Gastroesophageal sphincter (tissue), 4 donors: ENCODE data around the gene SLC25A30.

- PRO-cap: no peak
- RAMPAGE, long total RNA, 4 experiments: no peak in any of the 4 experiments
These were observed 56.0 kb downstream of the SMIM2 start for GRCh38 chr13:44104969-44105473.

- PRO-cap: no peak
- RAMPAGE, long total RNA, 4 experiments: no peak in any of the 4 experiments
These were observed 53.4 kb downstream of the SMIM2 start for GRCh38 chr13:44107568-44108205.

- PRO-cap: no peak
- RAMPAGE, long total RNA, 4 experiments: start-site peak on the minus strand in 1 of 4 experiments, at chr13:44158085-44158091 at its widest, 8 reads per replicate
These were observed 2.9 kb downstream of the SMIM2 start for GRCh38 chr13:44157973-44158837.

GRCh38 chr13:44231799-44232604, 70.9 kb upstream of the SMIM2 start:
- PRO-cap: no peak
- RAMPAGE, long total RNA, 4 experiments: no peak in any of the 4 experiments

- PRO-cap: no peak
- RAMPAGE, long total RNA, 4 experiments: no peak in any of the 4 experiments
These were observed 62.7 kb upstream of the SERP2 start for GRCh38 chr13:44310773-44311482.

DNA sequence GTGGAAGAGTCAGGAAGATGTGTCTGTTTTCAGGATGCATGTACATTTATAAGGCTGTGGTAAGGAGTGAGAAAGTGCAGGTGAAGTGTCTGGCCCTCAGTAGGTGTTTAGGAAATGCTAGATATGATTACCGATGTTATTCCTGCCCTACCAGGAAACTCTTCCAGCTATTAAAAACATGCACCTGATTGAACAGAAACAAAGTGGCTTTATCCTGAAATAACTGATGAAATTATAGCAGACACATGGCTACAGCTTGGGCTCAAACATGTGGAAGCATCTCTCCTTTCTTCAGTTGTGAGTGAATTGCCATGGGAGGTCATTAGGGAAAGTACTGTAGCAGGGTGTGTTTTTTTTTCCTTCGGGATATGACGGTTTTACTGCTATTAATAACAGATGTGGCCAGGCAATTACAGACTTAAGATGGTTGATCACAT, 5.8 kb upstream of the SERP2 start:
- PRO-cap: no peak
- RAMPAGE, long total RNA, 4 experiments: no peak in any of the 4 experiments

DNA sequence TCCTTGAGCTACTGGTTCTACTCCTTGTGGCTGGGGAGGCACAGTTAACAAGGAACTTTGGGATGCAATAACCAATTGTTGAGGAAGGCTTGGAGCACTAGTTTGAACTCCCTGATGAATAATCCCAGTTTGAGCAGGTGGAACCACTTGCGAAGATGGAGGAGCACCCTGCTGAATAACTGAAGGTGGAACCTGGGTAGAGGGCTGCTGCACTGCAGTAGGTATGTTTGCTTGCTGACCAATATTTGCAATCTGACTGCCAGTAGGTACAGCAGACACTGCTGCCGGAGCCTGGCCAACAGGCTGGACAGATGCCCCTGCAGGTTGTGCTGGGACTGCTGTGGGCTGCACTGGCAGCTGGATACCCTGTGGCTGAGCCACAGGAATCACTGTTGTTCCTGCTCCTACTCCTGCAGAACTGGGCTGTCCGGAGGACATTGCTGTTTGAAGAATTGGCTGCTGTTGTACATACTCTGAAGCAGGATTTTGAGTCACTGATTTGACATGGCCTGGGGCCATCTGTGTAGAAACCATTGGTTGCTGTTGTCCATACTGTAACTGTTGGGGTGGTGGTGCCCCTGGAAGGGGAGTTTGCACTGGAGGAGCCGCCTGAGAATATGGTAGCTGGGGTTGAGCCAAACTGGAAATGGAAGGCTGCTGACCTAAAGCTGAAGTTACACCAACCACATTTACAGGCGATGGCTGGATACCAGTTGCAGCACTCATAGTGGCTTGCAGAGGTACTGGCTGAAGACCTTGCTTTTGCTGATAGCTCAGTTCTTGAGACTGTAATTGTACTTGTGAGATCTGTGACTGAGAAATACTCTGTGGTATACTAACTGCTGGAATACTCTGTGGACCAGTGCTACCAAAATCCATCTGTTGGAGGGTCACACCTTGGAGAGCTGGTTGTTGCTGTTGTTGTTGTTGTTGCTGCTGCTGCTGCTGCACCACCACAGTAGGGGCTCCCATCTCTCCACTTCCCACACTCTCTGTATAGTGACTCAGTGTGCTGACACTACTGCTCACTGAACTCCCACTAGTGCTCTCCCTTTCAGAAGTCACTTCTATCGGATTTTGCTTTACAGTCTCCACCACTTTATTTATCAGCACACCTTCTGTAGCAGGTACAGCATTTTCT, 2.1 kb downstream of the TSC22D1 start:
- PRO-cap: no peak
- RAMPAGE, long total RNA, 4 experiments: no peak in any of the 4 experiments

DNA sequence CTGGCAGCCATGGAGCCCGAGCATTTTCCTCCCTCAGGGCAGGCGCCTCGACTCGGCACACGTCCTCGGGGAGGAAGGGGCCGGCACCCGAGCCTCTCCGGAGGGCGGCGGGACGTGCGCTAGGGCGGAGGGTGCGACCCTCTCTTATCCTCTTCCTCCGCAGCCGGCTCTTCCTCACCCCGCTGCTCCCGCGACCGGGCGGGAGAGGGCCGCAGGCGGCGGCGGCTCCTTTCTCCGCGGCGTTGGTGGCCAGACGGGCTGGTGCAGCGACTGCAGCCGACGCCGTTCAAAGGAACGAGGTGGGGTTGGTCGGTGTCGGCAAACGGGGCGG, 714 bp upstream of the TSC22D1 start:
- PRO-cap: bidirectional peak, plus-strand start at position 58 of the sequence, minus-strand start at position 61 of the sequence
- RAMPAGE, long total RNA, 4 experiments: no peak in any of the 4 experiments

DNA sequence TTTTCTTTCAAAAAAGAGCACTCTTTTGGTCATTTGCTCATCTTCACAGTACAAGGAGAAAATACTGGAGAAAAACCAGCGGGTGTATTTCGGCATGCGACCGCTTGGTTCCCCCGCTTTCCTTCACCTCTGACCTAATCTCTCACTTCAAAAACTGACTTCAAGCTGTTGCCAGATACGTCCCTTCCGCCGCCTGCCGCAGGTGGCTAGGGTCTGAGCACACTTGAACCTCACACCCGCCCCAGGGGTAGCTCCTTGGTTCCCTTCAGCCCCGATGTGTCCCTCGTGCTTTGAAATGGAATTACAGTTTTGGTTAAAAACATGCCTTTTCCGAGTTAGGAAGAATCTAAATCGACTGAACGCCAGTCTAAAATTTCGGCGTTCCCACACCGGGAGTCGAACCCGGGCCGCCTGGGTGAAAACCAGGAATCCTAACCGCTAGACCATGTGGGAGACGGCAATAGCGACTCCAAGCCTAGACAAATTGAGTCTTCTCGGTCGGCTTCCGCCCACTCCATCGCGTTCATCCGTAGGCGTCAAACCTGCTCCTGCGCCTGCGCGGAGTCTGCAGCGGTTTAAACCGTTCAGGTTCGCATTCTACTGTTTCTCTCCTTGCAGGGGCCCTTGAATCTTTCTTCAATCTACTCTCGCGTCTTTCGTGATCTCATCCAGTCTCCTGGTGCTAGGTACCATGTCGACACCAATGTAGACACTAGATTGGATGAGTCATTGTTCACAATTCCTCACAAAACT, 71.5 kb downstream of the NUFIP1 start:
- PRO-cap: bidirectional peak, plus-strand start at position 573 of the sequence, minus-strand start at position 454 of the sequence
- RAMPAGE, long total RNA, 4 experiments: no peak in any of the 4 experiments

DNA sequence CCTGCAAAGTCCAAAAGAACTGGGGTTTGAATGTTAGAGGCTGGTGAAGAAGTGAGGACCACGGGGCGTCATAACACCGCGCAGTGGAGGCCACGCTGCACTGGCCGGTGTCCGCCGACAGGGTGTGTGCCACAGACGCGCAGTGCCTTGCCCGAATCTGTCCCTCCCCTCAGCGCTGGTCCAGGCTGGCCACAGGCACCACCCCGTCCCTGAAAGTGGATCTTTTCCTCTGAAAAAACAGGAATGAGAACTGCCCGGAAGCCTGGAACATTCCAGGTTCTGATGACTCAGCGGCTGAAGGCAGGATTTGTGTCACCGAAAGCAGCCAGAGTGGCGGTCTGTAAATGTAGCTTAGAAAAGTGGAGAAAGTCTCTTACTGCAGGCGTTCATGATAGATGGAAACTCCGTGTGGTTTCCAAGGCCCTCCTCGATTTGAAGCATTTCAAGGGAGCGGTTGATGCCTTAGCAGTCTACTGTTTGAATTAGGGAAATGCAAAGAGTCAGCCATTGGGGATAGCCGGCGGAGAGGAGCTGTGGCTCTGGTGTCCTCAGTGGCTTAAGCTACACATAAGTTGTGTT, 70.9 kb downstream of the NUFIP1 start:
- PRO-cap: bidirectional peak, plus-strand start at position 270 of the sequence, minus-strand start at position 217 of the sequence
- RAMPAGE, long total RNA, 4 experiments: no peak in any of the 4 experiments

DNA sequence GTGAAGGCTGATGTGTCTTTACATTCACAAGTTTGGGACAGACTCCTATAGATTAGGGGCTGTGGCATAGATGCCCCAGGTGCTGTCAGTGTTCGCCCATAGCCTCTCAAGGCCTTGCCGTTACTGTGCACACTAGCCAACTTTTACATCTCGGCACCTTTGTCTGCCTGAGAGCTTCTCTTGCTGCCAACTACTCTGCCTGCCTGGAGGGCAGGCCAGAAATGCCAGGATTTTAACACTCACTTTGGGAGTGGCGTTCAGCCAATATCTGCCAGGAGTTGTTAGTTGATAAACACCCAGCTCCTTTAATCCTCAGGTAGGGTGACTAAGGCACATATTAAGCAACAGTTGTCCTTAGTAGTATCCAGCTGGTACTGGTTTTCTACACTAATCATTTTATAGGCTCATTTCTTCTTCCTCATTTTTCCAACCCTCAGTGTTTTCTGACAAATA, 32.7 kb downstream of the KCTD4 start:
- PRO-cap: no peak
- RAMPAGE, long total RNA, 4 experiments: no peak in any of the 4 experiments

GRCh38 chr13:45340868-45341048, 225 bp downstream of the TPT1 start:
- PRO-cap: no peak
- RAMPAGE, long total RNA, 4 experiments: no peak in any of the 4 experiments

GRCh38 chr13:45414935-45415254, 3.3 kb downstream of the SLC25A30 start:
- PRO-cap: no peak
- RAMPAGE, long total RNA, 4 experiments: no peak in any of the 4 experiments

DNA sequence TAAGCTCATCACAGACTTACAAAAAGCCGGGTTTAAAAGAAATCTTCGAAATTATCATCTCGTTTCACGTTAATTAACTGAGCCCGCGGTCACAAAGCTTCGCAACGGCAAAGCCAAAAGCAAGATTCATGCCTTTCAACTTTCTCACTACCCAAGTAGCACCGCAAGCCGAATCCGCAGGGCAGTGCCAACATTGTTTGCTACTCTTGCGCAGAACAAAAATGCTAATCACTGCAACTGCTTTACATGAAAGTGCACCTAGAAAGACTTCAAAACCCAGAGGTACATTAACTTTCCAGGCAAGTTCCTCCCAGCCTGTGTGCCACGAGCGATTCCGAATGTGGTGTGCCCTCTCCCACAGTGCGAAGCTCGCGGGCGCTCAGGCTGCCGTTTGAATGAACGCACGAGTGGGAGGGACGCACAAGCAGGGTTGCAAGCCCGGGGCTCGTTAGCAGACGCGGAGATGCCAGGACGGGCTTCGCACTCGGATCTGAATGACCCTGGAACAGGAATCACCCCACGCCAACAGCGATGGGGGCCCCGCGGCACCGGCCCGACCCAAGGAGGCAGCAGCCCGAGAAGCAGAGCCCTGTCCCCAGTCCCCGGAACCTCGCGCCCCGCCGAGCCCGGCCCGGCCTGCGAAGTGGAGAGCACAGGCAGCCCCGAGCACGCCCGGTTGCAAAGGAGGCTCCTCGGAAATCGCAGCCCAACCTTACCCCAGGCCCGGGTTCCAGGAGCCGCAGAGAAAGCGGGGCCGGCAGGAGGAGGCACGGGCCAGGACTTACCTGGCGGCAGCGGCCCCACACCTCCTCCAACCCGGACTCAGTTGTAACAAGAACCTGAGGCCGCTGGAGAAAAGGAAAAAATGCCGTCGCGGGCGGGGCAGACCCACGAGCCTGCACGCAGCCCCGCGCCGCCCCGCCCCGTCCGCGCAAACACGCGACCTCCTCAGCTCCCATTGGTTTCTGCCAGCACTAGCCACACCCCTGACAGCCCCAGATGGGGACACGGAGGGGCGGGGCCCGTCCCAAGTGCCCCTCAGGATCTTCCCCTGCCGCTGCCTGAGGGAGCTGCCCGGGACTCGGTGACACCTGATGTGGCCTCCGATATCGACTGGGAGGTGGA, at the start of gene SLC25A30:
TSS of gene SLC25A30 (minus strand) at position 859 of the 1,125 bp plus-strand sequence.
- PRO-cap: bidirectional peak, plus-strand start at position 454 of the sequence, minus-strand start at position 397 of the sequence; bidirectional peak, plus-strand start at position 1,041 of the sequence, minus-strand start at position 866 of the sequence
- RAMPAGE, long total RNA, 4 experiments: start-site peak on the minus strand in 4 of 4 experiments, centred at positions 844 to 872 of the sequence, 25 to 58 reads per replicate

DNA sequence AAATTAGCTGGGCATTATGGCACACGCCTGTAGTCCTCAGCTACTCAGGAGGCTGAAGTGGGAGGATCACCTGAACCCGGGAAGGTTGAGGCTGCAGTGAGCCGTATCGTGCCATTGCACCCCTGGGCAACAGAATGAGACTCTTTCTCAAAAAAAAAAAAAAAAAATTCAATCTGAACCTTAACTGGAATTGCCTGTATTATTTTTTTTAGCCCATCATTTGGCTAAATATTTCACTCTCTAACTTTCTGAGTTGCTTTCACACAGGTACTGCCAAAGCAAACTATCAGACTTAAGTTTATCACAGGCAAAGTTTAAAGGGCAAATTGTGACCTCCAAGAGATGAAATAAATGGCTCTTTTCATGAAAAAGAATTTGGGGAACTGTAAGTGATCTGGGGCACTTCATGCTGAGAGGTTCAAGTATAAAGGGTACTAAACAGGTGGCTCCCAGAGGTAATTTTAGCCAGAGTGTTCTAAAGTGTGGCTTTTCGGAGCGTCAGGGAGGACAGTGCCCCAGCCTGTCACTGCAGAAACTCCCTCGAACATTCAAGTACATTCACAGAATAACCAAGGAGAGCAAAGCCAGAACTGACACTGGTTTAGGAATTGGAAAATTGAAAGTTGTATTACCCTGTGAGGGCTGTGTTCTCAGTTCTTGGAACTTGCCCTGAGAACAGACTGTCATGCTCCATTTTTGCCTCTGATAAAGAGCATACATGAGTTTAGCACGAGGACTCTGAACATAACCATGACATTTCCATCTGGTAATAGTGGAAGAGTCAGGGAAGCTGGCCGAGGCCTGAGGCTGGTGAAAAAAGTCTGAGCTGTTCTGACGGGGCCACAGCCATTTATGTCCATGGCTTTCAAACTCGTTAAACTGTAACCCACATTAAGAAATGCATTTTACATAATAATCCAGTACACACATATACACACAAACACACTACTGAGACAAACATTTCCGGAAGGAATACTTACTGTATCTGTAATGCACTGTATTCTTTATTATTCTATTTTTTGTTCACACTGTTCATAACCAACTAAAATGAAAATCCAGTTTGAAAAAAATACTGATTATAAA, 15.1 kb upstream of the SLC25A30 start:
- PRO-cap: no peak
- RAMPAGE, long total RNA, 4 experiments: no peak in any of the 4 experiments

GRCh38 chr13:45521136-45521628, 56.4 kb downstream of the COG3 start:
- PRO-cap: no peak
- RAMPAGE, long total RNA, 4 experiments: no peak in any of the 4 experiments

DNA sequence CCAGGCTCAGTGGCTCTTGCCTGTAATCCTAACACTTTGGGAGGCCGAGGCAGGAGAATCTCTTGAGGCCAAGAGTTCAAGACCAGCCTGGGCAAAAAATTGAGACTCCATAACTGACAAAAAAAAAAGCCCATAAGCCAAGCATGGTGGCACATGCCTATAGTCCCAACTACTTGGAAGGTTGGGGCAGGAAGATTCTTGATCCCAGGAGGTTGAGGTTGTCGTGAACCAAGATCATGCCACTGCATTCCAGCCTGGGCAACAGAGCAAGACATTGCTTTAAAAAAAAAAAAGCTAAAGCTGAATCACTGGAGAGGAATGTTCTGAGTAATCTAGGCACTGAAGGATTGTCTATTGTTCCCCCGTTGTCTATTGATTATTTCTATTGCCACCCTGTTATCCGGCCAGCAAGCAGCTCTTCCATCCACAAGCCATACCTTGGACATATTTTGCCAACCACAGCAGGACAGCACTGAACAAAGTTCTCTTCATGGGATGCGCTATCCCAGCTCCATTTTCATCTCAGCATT, 21.9 kb upstream of the SIAH3 start:
- PRO-cap: no peak
- RAMPAGE, long total RNA, 4 experiments: no peak in any of the 4 experiments

DNA sequence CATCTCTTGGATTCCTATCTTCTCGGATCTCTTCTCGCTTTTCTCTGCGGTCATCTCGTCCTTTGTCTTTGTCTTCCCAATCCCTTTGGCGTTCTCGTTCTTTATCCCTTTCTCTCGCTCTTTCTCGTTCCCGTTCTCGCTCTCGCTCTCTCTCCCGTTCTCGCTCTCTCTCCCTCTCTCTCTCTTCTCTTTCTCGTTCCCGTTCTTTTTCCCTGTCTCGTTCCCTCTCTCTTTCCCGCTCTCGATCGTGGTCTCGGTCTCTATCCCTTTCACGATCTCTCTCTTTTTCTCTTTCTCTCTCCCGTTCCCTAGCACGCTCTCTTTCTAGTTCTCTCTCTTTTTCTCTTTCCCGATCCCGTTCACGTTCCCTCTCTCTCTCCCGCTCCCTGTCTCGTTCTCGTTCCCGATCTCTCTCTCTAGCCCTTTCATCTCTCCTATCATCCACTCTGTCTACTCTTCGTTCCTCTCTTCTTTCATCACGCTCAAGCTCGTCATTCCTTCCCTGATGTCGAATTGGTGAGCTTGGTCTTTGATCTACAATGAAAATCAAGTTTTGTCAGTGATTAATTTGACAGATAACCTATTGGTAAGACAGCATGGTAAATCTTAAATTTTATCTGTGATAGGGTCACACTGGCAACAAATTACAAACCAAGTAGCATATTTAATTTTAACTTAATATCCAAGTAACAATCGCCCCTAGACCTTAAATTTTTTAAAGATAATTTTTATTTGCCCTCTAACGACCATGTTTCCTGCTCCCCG, 77.1 kb downstream of the ZC3H13 start:
- PRO-cap: no peak
- RAMPAGE, long total RNA, 4 experiments: no peak in any of the 4 experiments

DNA sequence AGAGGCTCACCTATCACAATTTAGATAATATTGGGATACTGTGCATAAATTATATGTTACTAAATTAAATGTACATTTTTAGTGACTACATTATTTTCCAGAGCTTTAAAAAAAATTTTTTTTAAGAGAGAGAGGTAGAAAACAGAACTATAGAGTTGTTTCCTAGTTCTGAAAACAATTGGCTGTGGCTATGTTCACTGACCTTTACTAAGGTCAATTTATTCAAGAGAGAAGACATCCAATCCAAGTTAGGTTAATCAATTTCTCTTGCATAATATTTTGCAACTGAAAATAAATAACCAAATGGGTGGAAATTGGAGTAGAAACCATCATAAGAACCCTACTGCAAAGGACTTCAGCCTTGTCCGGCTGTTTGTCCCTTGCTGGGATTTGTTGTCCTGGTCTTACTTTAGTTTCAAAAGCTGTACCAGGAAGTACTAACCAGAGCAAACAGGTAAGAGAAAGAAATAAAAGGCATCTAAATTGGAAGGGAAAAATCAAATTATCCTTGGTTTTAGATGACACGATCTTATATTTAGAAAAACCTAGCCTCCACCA, 23.2 kb upstream of the ZC3H13 start:
- PRO-cap: no peak
- RAMPAGE, long total RNA, 4 experiments: no peak in any of the 4 experiments

DNA sequence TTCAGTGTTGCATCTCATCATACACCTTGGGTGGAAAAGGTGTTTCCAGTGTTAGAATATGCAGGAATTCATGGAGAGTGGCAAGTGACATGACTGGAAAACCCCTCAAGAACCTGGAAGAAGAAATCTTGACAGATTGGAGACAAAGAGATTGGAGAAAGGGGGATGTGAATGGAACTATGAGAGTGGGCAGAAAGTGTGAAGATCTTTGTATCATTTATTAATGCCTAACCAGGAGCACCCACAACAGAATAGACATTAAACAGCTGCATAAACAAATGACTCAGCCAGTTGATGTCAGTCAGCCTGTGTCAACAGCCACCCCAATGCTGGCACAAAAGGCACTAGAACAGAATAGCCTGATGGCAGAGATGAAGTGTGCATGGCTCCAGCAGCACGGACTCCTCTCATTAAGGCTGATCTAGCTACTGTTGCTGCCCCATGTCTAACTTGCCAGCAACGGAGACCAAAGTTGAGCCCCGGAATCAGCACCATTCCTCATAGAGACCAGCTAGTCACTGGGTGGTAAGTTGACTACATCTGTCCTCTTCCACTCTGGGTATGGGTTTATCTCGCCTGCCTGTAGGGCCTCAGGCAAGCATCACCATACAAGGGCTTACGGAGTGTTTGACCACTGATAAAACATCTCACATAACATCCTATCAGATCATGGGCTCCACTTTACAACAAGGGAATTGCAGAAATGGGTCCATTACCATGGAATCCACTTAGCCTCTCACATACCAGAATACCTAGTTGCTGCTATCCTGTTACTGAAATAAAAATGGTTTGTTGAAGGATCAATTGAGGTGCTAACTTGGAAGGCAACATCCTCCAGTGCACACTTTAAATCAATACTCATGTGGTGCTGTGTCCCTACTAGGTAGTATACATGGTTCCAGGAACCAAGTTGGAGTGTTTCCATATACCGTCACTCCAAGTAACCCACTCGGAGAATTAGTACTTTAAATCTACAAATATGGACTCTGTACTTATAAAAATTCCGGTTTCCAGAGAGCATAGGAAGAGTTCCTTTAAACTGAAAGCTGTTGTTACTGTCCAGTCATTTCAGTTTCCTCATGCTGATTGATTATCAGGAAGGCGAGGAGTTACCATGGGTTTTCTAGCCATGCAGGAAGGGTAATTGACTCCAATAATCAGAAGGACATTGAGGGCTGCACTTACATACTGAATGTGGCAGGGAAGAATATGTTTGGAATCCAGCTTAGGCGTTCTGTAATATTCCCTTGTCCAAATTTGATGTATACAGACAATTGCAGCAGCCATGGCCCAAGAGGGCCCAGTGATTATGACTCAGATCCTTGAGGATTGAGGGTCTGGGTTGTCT, 7.5 kb downstream of the CPB2 start:
- PRO-cap: no peak
- RAMPAGE, long total RNA, 4 experiments: no peak in any of the 4 experiments